Measurements from ENCODE around the genes LIX1L and NBPF12.

DNA sequence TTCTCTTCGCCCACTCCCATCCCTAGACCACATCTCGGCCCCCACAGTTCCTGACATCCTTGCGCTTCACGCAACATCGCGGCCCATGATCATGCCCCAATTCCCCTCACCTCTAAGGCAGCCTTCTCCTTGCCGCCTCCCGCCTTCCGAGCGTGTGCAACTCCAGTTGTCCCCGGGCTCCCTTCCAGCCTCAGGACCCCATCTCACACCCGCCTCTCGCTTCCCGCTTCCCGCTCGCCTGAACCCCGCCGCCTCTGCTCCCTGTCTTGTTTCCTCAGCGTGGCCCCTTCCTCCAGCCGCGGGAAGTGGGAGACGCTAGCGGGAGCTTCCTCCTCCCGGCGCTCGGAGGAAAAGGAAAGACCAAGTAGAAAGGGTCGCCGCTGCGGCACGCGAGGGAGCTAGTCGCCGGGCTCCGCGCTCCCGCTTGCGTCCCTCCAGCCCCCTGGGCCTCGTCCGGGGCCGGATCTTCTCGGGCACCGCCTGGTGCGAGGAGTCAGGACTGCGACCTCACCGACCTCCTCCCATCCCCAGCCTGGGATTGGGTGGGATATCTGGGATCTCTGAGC, 924 bp downstream of the SRGAP2C start:
- RRBS = no CpG with 5 or more reads among the region's 45 CpGs

GRCh38 chr1:143424462-143425068, 481.2 kb downstream of the H3-7 start:
- RRBS = no CpG with 5 or more reads among the region's 37 CpGs

DNA sequence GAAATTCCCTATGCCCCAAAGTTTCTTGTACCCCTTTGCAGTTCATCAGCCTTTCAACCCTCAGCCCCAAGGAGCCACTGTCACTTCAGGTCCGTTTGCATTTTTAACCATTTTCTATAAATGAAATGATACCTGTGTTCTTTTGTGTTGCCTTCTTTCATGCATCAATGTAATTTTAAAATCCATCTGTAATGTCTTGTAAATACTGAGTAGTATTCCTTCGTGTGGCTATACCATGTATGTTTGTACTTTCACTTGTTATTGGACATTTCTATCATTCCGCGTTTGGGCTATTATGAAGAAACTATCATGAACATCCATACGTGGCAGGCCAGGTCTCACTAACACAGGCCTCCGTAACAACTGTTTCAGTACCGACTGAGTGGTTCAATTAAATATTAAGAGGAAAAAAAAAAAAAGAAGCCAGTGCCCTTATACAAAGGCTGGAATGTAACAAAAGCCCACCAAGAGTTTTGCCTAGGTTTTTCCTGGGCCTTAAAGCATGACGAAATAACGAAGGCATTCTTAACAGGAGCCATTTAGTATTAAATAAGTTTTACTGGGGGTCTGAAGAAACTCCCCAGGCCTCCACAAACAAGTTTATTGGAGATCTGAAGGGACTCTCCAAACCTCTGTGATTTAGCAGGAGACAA, 17.5 kb downstream of the NBPF15 start:
- RRBS = no CpG with 5 or more reads among the region's 9 CpGs

- RRBS = no CpG with 5 or more reads among the region's 25 CpGs
These were observed 40.6 kb upstream of the PPIAL4F start for GRCh38 chr1:144552064-144552472.

DNA sequence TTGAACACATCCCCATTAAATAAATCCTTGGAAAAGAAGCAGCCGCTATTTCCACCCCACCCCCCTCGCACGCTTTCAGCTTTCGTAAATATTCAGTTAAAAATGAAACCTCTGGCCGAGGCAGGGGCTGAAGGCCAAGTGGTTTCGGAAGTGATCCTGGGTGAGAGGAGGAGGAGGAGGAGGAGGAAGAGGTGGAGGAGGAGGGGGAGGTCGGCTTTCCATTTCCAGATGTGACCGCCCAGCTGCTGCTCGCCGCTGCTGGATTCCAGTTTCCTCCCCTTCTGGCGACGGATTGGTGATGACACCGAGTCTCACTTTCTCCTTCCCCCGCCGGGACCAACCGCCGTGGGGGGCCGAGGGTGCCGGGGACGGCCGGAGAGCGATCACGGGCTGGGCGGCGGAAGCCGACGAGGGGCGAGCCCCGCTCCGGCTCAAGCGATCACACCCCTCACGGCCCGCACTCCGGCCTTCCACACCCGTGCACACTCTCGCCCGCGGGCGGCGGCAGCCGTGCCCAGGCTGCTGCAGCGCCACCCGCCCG, 26.2 kb downstream of the PPIAL4D start:
- RRBS = 1% methylated on average over 6 of the region's 44 CpGs

- RRBS = no CpG with 5 or more reads among the region's 21 CpGs
These were observed 50.6 kb upstream of the NBPF20 start for GRCh38 chr1:145476046-145476389.

DNA sequence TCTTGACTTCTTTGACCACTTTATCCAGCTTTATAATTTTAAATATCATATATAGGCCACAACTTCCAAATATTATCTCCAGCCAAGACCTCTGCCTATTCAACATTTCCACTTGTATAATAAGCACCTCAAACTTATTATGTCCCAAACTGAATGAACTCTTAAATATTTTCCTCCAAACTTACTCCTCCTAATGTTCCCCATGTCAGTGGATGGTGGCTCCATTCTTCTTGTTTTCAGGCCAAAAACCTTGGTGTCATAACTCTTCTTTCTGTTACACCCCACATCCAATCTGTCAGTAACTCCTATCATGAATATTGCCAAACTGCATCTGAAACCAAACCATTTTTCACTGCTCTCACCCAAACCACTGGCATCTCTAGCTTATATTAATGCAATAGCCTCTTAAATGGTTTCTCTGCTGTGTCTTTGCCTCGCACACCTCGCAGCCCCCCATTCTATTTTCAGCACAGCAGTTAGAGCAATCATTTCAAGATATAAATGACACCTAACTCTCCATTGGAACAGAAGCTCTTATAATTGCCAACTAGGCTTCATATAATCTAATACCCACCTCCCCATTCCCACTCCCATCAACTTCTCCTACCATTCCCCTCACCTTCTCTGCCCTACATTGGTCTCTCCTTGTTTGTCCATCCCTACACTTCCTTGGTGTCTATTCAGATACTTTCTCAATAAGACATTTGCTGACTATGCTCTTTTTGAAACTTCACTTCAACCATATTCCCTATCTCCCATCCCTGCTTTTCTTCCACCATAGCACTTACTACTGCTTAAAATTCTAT, 40.1 kb downstream of the CD160 start:
- RRBS = no CpG with 5 or more reads among the region's 2 CpGs

DNA sequence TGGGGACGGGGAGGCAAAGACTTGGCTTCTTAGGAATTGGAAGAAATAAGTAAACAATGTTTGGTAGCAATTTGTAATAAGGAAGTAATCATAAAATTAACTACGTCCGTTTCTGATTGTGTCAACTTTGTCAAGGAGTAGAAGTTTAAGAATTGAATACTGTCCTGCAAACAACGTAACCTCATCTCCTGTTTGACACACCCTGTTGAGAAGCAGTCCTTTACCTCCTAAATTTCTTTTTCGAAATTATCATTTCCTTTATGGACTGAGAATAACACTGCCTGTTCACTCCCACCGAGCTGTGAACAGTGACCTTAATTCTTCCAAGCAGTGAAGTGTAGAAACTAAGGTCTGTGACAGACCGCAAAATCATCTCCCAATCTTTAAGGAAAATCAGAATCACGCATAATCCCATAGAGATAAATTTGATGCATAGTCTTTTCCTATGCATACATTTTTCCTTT, 604 bp downstream of the POLR3C start:
- RRBS = no CpG with 5 or more reads among the region's 8 CpGs

DNA sequence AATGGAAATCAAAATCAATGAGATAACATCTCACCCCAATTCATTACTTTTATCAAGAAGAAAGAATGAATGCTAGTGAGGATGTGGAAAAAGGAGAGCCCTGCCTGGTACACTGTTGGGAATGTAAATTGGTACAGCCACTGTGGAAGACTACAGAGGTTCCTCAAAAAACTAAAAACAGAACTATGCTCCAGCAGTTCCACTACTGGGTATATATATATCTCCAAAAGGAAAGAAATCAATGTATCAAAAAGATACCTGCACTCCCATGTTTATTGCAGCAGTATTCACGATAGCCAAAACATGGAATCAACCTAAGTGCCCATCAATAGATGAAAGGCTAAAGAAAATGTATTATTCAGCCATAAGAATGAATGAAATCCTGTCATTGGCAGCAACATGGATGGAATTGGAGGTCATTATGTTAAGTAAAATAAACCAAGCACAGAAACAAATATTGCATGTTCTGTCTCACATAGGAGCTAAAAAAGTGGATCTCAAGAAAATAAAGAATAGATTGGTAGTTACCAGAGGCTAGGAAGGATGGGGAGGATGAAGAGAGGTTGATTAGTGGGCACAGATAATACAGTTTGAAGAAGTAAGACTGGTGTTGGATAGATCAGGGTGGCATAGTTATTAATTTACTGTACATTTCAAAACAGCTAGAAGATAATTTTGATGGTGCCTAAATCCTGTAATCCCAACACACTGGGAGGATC, 1.3 kb upstream of the NUDT17 start:
- RRBS = no CpG with 5 or more reads among the region's 1 CpG

DNA sequence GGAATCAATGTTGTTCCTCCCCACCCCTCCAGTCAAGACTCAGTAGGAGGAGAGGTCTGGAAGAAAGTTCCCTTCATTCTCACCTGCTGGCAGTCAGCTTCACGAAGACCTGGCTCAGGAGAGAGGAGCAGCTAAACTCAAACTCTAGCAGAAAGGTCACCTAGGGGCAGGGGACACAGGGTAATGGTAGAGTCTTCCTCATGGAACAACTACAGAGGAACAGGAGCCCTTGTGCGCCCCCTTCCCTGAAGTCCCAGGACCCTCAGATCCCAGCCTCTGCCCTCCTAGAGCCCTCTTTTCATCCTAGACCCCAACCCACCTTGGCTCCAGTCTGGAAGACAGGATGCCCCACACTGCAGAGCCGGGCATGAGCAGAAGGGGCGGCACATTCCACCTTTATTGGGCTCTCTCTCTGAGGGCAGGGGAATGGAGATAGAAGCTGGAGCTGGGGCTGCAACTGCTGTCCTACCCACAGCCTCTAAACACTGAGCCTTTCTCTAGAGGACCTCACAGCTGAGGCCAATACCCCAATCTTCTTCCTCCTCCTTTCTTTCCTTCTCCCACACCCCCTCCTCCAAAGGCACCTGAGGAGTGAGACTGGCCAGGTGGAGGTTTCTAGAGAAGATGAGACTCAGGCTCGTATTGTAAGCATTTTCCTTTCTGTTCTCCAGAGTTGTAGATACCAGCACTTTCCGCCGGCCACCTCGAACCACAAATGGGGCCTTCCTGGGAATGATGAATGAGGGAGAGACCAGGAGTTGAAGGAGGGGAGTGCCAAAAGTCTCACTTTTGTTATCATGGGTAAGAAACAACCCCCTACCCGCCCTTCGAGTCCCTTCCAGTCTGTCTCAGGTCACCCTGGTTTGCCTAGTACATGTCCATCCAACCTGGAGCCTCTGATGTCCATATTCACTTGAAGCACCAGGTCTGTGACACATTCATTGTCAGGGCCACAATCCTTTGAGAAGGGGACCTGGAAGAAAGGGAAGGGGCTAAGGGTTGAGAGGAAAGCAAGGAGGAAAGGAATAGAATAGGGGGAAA, 11.6 kb upstream of the ANKRD35 start:
- RRBS = no CpG with 5 or more reads among the region's 10 CpGs

GRCh38 chr1:145919257-145919942, 883 bp upstream of the PEX11B start:
- RRBS = 14% methylated on average over 1 of the region's 22 CpGs

DNA sequence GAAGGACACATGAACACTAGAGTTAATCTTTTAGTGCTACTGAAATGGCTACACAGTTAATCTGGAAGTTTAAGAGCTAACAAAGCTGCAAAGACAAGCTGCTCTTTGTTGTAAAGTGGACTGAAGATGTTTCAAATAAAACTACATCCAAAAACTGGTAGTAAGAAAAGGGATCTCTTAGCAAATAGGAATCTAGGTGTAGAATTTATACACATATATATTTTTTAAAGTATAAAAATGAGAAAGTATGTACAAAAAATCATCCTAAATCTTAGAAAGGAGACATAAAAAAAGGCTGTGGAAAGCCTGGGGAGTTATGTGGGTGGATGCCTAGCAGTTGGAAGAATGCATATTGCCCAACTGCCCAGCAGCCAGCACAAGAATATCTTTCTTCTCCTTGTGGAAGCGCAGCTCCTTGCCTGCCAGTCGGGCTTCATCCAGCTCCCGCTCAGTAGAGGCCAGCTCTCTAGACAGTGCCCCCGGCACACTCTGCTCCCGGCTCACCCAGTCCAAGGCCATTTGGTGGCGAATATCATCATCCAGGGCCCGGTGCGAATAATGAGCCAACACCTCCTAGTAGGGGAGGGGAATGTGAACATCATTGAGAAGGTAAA, 8.8 kb upstream of the RBM8A start:
- RRBS = 97% methylated on average over 3 of the region's 8 CpGs

- RRBS = 5% methylated on average over 17 of the region's 60 CpGs
These were observed at the start of gene LIX1L for GRCh38 chr1:145957273-145958380. Gene LIX1L, minus strand, starts transcription at chr1:145958017.

GRCh38 chr1:145981812-145982492, 14.4 kb downstream of the TXNIP start:
- RRBS = no CpG with 5 or more reads among the region's 5 CpGs

- RRBS = no CpG with 5 or more reads among the region's 1 CpG
These were observed 3.3 kb downstream of the TXNIP start for GRCh38 chr1:145993190-145993333.

GRCh38 chr1:146032694-146033196, 11.2 kb upstream of the HJV start:
- RRBS = no CpG with 5 or more reads among the region's 4 CpGs

- RRBS = no CpG with 5 or more reads among the region's 1 CpG
These were observed 28.0 kb upstream of the NBPF10 start for GRCh38 chr1:146172544-146173025.

GRCh38 chr1:146937943-146938912, at the start of gene NBPF12:
Gene NBPF12, plus strand, starts transcription at chr1:146938324.
- RRBS = no CpG with 5 or more reads among the region's 66 CpGs

DNA sequence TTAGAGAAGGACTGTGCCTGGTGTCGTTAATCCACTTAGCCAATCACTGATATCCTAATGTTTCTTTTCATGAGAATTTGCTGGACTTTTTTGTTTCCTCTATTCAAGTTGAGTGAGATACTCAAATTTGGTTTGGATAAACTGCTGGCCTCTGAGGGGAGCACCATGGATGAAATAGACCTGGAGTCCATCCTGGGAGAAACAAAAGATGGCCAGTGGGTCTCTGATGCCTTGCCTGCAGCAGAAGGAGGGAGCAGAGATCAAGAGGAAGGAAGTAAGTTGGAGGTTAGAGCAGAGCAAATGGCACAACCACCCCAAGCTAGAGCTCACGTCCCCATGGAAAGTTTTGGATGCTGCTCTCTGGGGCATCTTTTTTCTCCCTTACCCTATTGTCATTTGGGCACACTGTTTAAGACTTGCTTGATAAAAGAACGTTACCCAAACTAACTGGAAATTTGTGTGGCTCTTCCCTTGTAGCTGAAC, 37.5 kb downstream of the CHD1L start:
- RRBS = no CpG with 5 or more reads among the region's 3 CpGs

Data from zone of skin (tissue), 1 donor.